Pericardium (tissue), 1 donor: ENCODE measurements around a stretch of chr17.

GRCh38 chr17:72640268-72641375, 451.9 kb downstream of the SLC39A11 start:
- RRBS, result 25% methylated on average over 34 of the region's 73 CpGs

DNA sequence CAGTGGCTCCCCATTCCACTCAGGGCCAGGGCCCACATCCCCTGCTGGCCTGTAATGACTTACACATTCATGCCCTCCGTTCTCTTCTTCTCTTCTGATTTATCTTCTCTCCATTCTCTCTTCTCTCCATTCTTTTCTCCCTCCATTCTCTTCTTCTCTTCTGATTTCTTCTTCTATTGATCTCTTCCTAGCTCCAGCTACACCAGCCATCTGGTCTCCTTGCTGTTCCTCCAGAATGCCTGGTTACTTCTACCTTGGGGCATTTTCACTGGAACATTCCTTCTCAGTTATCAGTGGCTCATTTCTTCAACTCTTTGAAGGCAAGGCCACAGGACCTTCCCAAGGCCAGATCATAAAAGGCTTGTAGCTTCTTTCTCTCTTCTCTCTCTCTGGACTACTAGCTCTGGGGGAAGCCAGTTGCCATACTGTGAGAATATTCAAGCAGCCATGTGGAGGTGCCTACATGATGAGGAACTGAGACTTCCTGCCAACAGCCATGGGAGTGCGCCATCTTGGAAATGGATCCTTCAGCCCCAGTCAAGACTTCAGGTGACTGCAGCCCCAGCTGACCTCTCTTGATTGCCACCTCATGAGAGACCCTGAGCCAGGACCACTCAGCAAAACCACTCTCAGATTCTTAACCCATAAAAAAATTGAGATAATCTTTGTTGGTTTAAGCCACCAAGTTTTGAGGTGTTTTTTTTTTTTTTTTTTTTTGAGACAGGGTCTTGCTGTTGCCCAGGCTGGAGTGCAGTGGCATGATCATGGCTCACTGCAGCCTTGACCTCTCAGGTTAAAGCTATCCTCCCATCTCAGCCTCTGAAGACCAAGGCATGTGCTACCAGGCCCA, 427.6 kb downstream of the SLC39A11 start:
- RRBS, result no CpG with 5 or more reads among the region's 2 CpGs

DNA sequence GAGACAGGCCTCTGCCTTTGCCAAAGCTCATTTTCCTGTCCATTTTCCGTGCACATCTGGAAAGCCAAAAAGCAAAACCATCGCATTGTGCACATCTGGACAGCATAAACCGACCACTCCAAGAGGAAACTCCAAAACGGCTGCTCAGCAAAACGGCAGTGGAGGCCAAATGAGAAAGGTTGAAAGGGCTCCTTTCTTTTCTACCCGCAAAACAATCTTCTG, 426.4 kb downstream of the SLC39A11 start:
- RRBS, result no CpG with 5 or more reads among the region's 6 CpGs

DNA sequence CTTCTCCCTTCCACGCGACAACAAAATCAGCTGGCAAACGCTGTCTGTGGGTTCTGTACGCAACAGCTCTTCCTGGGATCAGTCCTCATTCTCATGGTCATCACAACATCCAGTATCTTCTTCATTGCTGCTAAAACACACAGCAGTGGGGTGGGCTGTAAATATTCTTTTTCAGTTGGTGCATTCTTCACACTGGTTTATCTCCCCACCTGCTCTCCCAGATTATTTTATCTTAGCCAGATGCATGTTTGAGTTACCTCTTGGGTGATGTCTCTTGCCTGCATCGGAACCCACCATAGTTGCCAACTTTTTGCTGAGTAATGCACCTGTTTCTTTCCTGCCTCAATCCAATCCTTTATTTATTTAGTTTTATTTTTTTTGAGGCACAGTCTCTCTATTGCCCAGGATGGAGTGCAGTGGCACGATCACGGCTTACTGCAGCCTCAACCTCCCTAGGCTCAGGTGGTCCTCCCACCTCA, 363.6 kb downstream of the SLC39A11 start:
- RRBS, result no CpG with 5 or more reads among the region's 7 CpGs

DNA sequence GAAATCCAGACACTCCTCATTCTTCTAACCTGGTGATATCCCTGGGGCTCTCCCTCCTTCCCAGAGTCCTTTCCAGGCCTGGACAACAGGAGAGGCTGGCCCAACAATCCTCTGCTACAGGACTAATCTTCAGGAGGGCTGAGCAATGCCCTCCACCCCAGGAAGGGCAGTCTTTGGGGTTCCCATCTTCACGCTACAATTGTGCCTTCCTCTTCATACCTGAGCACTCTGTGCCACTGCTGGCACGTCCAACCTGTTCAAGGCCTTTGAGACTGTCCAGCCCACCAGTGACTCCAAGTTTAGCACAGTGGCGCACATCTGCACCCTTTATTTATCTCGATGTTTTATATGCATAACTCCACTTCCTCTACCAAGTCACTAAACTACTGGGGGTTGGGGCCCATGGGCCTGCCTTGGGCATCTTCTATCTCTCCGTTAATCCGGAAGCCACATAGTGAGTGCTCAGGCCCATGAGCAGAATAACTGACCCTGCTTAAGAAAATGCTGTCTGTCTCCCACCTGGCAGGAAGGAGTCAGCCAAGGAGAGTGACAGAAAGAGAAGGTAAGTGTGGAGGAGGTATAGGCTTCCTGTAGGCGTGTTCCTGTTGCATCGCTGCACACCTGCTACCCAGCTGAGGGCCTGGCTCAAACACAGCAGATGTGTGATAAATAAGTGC, 320.3 kb downstream of the SLC39A11 start:
- RRBS, result no CpG with 5 or more reads among the region's 8 CpGs

- RRBS, result no CpG with 5 or more reads among the region's 3 CpGs
Measured at GRCh38 chr17:72880114-72880456, 212.4 kb downstream of the SLC39A11 start.

- RRBS, result no CpG with 5 or more reads among the region's 28 CpGs
Measured at GRCh38 chr17:72976777-72978168, 115.2 kb downstream of the SLC39A11 start.

GRCh38 chr17:73191838-73192451, 910 bp upstream of the COG1 start:
- RRBS, result no CpG with 5 or more reads among the region's 29 CpGs

DNA sequence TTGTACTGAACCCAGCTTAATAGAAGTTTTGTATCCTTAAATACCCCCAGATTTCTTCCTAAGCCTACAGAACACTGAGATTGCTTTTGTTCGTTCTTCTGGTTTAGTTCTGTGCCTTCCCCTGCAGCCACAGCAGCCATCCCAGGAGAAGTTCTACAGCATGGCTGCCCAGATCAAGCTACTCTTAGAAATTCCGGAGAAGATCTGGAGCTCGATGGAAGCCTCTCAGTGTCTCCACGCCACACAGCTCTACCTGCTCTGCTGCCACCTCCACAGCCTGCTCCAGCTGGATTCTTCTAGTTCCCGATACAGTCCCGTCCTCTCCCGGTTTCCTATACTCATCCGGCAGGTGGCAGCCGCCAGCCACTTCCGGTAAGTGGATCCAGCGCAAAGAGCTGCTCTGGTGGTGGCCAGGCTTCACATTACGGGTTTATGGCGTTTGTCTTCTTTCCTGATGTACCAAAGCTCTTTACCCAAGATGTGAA, 3.6 kb downstream of the COG1 start:
- RRBS, result no CpG with 5 or more reads among the region's 13 CpGs

DNA sequence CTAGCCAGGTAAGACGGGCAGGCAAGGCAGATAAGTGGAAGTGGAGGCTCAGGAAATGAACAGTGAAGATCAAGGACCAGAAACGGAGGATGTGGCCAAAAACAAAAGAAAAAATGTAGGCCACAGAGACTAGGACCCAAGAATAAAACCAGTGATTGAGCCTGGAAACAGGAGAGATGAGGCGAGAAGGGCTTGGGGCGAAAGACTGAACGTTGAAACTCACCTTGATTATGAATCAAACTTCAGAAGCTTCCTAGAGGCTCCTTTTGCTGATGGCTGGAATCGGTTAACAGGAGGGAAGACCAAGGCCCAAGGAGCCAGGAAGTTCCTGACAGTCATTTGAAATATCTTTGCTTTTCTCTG, 5.6 kb downstream of the C17orf80 start:
- RRBS, result no CpG with 5 or more reads among the region's 6 CpGs

GRCh38 chr17:73278932-73279438, 17.3 kb upstream of the CPSF4L start:
- RRBS, result no CpG with 5 or more reads among the region's 9 CpGs

DNA sequence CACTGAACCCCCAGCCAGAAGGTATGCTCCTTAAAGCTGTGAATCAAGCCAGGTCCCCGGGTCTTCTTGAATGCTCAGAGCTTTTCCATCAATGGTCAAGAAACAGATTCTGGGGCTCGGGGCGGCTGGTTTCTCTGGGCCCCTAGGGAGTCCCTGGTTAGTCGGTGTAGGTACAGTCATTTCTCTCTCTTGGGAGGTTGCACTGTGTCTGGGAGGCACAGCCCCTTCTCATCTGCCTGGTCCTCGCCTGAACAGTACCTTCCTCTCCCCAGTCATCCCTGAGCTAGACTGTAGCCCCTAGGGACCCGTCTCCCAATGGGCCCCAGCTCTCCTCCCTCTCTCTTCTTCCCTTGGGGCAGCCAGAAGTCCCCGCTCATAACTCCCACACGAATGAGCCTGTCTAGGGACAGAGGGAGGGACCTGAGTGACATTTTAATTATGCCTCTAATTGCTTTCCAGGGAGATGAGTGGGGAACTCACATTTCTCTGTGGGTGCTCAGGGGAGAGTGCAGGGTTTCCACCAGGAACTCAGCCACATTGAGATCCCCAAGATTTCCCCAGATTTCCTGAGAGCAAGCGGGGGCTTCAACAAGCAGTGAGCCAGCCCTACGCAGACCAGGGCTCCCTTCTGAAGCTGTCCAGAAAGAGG, 20.3 kb upstream of the CPSF4L start:
- RRBS, result no CpG with 5 or more reads among the region's 10 CpGs

- RRBS, result no CpG with 5 or more reads among the region's 8 CpGs
Measured at GRCh38 chr17:73340082-73340733, 28.4 kb upstream of the CDC42EP4 start.

- RRBS, result no CpG with 5 or more reads among the region's 9 CpGs
Measured at GRCh38 chr17:73705556-73706029, 61.3 kb upstream of the SDK2 start.

- RRBS, result no CpG with 5 or more reads among the region's 2 CpGs
Measured at GRCh38 chr17:73795671-73796203, 151.5 kb upstream of the SDK2 start.

GRCh38 chr17:74210814-74211938, 2.2 kb upstream of the TTYH2 start:
- RRBS, result 77% methylated on average over 5 of the region's 22 CpGs

GRCh38 chr17:74290177-74290715, 16.2 kb downstream of the DNAI2 start:
- RRBS, result no CpG with 5 or more reads among the region's 12 CpGs

- RRBS, result no CpG with 5 or more reads among the region's 11 CpGs
Measured at GRCh38 chr17:74429524-74430060, 2.3 kb upstream of the GPRC5C start.

DNA sequence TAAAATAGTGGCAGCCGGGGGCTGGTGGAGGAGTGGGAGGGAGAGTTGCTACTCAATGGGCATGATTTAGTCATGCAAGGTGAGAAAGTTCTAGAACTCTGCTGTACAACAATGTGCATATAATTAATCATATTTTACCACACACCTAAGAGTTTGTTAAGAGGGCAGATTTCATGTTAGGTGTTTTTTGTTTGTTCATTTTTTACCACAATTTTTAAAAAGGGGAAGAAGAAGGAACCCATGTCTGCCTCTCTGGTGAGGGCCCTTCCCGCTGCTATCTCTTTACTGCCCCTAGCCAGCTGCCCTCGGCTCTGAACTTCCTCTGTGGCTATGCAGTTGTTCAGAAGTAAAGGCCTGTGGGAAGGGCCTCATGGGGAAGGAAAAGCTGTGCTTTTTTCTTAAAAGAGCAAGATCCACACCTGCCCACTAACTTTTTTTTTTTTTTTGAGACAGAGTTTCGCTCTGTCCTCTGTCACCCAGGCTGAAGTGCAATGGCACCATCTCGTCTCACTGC, 11.2 kb downstream of the CD300LB start:
- RRBS, result no CpG with 5 or more reads among the region's 5 CpGs

GRCh38 chr17:74609915-74610823, 13.4 kb downstream of the CD300E start:
- RRBS, result no CpG with 5 or more reads among the region's 4 CpGs